Endothelial cell of umbilical vein (primary cell): ENCODE measurements around a stretch of chr1.

DNA sequence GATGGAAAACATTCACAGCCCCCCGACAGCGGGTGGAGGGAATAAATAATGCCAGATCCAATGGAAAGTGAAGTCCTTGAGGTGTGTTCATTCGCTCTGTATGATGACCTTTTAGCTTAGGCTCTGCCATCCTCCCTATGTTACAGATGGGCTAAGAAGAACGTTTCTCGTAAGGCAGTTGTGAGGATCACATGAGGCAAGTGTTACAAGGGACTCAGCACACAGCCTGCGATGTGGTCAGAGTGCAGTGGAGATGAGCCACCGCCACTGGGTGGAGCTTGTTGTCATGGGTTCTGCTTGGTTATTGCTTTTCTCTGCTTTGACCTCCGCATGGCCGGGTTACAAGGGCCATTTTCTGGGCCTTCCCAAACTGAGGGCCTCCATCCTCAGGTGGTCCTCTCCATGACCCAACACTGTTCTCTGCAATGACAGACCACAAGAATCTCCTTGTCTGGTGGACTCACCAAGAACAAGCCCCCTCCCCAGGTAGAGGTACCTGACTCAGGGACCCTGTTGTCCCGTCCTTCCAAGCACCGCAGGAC is 3.6 kb upstream of the FCMR start:
- PRO-cap, result no peak
CAGE:
- cytosol, long polyA minus RNA, result no peak
- cytosol, long polyA plus RNA, result no peak
- long polyA plus RNA, result no peak
- nucleus, long polyA minus RNA, result no peak
- nucleus, long polyA plus RNA, result no peak

DNA sequence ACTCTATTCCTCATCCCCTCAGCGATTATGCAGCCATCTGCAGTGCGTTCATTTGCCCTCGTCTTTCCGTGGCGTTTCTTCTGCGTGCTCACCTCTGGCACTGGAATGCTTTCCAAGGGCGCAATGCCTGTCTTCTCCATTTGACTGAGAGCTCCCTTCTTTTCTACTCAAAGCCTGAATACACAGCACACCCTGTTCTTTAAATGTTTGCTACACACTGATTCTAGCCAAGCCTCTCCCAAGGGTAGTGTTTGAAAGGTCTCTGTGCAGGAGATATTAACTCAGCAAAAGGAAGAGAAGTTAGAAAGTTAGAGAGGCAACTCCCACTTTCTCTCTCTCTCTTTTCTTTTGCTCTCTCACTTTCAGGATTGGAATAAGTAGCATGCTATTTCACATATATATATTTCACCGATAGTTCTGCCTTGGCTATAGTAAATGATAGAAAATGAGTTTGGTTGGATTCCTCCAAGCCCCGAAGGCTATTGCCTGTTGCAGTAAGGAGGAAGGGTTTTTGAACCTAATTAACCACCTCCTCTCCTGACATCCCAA is 22.5 kb downstream of the C1orf116 start:
- PRO-cap, result no peak
CAGE:
- cytosol, long polyA minus RNA, result no peak
- cytosol, long polyA plus RNA, result no peak
- long polyA plus RNA, result no peak
- nucleus, long polyA minus RNA, result no peak
- nucleus, long polyA plus RNA, result no peak

DNA sequence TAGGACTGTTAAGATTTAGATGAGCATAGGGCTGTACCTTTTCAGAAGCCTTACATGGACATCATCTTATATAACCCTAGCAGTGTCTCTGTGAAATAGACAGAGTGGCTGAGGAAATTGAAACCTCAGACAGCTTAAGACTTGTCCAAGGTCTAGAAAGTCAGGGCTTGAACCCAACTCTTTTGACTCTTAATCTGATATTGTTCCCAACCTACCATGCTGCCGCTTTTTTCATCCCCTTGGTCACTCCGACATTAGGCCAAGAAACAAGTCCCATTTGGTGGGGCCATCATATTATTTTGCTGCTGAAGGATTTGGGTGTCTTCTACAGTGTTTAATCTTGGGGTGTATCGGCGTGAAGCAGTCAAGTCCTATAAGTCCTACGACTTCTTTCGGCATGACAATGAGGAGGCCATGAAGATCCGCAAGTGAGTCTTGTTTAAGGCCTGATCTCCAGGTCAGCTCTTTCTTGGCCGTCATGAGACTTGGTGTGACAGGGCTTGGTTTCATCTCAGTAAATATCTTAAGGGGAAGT is 9.3 kb downstream of the PFKFB2 start:
- PRO-cap, result no peak
CAGE:
- cytosol, long polyA minus RNA, result no peak
- cytosol, long polyA plus RNA, result no peak
- long polyA plus RNA, result no peak
- nucleus, long polyA minus RNA, result no peak
- nucleus, long polyA plus RNA, result no peak

DNA sequence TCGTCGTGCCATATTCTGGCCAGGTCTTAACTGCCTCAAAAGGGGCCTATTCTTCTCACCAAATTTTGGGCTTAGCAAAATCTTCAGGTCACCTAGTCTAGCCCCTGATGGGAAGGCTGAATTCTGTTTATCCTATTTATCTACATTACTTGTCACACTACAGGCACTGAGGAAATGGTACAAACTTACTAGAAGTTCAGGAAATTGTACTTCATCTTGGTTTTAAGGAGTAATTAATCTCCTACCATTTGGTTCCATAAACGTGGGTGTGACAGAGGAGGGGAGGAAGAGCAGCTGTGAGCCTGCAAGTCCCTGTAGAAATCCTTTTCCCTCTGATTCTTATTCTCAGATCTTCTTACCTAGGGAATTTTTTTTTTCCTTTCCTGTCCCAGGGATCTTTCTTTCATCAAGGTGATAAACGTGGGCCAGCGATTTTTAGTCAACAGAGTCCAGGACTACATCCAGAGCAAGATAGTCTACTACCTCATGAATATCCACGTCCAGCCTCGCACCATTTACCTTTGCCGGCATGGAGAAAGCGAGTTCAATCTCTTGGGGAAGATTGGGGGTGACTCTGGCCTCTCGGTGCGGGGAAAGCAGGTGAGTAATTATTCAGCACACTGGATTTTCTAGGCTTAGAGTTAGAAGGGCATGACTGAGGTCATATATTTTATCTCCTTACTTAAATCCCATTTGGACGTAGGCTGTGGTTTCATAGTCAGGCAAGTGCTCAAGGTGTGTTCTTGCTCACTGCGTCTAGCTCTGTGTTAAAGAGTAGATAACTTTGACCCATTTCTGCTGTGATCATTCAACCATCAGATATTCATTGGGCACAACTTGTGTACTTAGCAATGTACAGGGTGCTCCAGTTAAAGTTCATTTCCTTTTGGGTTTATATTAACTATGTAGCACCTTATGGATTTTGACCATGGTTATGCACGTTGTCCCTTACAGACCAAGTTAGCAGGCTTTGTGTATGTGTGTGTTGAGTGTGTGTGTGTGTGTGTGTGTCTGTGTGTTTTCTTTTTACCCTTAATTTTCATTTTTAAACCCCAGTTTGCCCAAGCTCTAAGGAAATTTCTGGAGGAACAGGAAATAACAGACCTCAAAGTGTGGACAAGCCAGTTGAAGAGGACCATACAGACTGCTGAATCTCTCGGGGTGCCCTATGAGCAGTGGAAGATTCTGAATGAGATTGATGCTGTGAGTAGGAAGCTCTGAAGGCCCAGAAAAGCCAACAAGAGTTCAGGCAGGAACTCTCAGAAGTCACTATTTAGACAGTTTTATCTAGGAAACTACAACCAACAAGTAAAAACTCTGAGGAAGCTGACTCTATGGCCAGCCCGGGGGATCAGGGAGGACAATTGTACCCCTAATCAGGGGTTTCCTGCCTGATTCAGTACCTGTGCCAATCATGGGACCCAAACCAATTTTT is 14.5 kb downstream of the PFKFB2 start:
- PRO-cap, result no peak
CAGE:
- cytosol, long polyA minus RNA, result no peak
- cytosol, long polyA plus RNA, result no peak
- long polyA plus RNA, result no peak
- nucleus, long polyA minus RNA, result no peak
- nucleus, long polyA plus RNA, result no peak

DNA sequence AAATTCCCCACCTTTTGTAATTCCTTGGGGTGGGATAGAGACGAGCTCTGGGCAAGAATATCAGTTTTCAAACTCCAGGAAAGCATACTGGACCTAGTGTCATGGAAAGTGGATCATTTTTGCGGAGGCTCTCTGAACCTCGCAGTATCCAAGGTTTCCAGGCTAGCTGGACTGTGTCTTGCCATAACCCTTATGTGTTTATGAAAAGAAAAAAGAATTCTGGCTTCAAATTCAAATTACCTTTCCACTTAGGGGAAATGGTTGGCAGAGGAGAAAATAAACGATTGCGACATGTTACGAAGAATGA is 256 bp upstream of the C4BPA start:
- PRO-cap, result no peak
CAGE:
- cytosol, long polyA minus RNA, result no peak
- cytosol, long polyA plus RNA, result no peak
- long polyA plus RNA, result no peak
- nucleus, long polyA minus RNA, result no peak
- nucleus, long polyA plus RNA, result no peak

GRCh38 chr1:207107550-207108032 is 3.6 kb downstream of the C4BPA start:
- PRO-cap, result no peak
CAGE:
- cytosol, long polyA minus RNA, result no peak
- cytosol, long polyA plus RNA, result no peak
- long polyA plus RNA, result no peak
- nucleus, long polyA minus RNA, result no peak
- nucleus, long polyA plus RNA, result no peak

GRCh38 chr1:207335567-207336471 is 14.3 kb downstream of the CD55 start:
- PRO-cap, result no peak
CAGE:
- cytosol, long polyA minus RNA, result no peak
- cytosol, long polyA plus RNA, result no peak
- long polyA plus RNA, result no peak
- nucleus, long polyA minus RNA, result no peak
- nucleus, long polyA plus RNA, result no peak

GRCh38 chr1:207453569-207453932 is 577 bp upstream of the CR2 start:
- PRO-cap, result no peak
CAGE:
- cytosol, long polyA minus RNA, result no peak
- cytosol, long polyA plus RNA, result no peak
- long polyA plus RNA, result no peak
- nucleus, long polyA minus RNA, result no peak
- nucleus, long polyA plus RNA, result no peak

GRCh38 chr1:207649969-207650557 is 5.1 kb downstream of the CR1L start:
- PRO-cap, result no peak
CAGE:
- cytosol, long polyA minus RNA, result no peak
- cytosol, long polyA plus RNA, result no peak
- long polyA plus RNA, result no peak
- nucleus, long polyA minus RNA, result no peak
- nucleus, long polyA plus RNA, result no peak

- PRO-cap, result no peak
CAGE:
- cytosol, long polyA minus RNA, result no peak
- cytosol, long polyA plus RNA, result no peak
- long polyA plus RNA, result no peak
- nucleus, long polyA minus RNA, result no peak
- nucleus, long polyA plus RNA, result no peak
These were observed 63.8 kb downstream of the CD46 start for GRCh38 chr1:207815377-207816237.

- PRO-cap, result no peak
CAGE:
- cytosol, long polyA minus RNA, result no peak
- cytosol, long polyA plus RNA, result no peak
- long polyA plus RNA, result no peak
- nucleus, long polyA minus RNA, result no peak
- nucleus, long polyA plus RNA, result no peak
These were observed 67.9 kb downstream of the CD46 start for GRCh38 chr1:207819797-207820195.

GRCh38 chr1:207826291-207827392 is 74.8 kb downstream of the CD46 start:
- PRO-cap, result bidirectional peak, plus-strand start at chr1:207826589, minus-strand start at chr1:207826556; bidirectional peak, plus-strand start at chr1:207826998, minus-strand start at chr1:207826819
CAGE:
- cytosol, long polyA minus RNA, result no peak
- cytosol, long polyA plus RNA, result no peak
- long polyA plus RNA, result no peak
- nucleus, long polyA minus RNA, result no peak
- nucleus, long polyA plus RNA, result no peak

GRCh38 chr1:207830591-207831158 is 78.8 kb downstream of the CD46 start:
- PRO-cap, result no peak
CAGE:
- cytosol, long polyA minus RNA, result no peak
- cytosol, long polyA plus RNA, result no peak
- long polyA plus RNA, result no peak
- nucleus, long polyA minus RNA, result no peak
- nucleus, long polyA plus RNA, result no peak

DNA sequence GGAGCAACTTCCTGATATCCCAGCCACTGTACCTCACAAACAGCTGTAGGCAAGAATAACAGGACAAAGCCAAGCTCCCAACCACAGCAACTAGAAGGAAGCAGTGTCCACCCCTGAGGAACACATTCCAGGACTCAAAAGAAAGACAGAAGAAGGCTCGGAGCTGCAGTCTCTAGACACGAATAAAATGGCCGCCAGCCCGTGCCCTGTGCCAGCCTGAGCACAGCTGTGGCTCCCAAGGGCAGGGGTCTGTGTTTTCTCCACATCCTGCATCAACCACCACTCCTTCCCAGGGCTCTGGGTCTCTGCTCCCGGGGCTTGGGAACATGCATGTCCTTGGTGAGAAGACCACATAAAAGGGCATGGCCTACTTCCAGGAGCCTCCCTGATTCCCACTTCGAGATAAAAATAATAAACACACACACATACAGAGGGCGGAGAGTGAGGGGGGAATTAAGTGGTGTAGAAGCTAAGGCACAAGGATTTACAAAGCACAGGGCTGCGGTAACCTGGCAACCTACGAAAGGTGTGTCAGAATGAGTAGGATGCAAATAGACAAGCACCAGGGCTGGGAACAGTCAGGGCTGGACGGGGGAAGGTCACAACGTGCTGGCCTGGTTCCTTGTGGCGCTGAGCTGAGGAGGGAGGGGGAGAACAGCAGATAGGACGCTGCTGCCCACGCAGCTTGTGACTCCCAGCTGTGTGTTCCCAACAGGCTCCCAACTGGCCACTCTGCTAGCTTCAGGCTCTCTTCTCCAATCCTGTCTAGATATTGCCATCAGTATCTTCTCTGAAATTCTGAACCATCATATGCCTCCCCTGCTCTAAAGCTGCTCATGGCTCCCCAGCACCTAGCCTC is 72.6 kb downstream of the CD34 start:
- PRO-cap, result no peak
CAGE:
- cytosol, long polyA minus RNA, result no peak
- cytosol, long polyA plus RNA, result no peak
- long polyA plus RNA, result no peak
- nucleus, long polyA minus RNA, result no peak
- nucleus, long polyA plus RNA, result no peak

- PRO-cap, result bidirectional peak, plus-strand start at chr1:207925320, minus-strand start at chr1:207925268
CAGE:
- cytosol, long polyA minus RNA, result no peak
- cytosol, long polyA plus RNA, result no peak
- long polyA plus RNA, result no peak
- nucleus, long polyA minus RNA, result no peak
- nucleus, long polyA plus RNA, result no peak
These were observed 14.3 kb upstream of the CD34 start for GRCh38 chr1:207925073-207925755.

- PRO-cap, result bidirectional peak, plus-strand start at chr1:207957266, minus-strand start at chr1:207957149
CAGE:
- cytosol, long polyA minus RNA, result no peak
- cytosol, long polyA plus RNA, result no peak
- long polyA plus RNA, result no peak
- nucleus, long polyA minus RNA, result no peak
- nucleus, long polyA plus RNA, result no peak
These were observed 46.1 kb upstream of the CD34 start for GRCh38 chr1:207956953-207957533.

- PRO-cap, result no peak
CAGE:
- cytosol, long polyA minus RNA, result no peak
- cytosol, long polyA plus RNA, result no peak
- long polyA plus RNA, result no peak
- nucleus, long polyA minus RNA, result no peak
- nucleus, long polyA plus RNA, result no peak
These were observed 132.8 kb upstream of the CD34 start for GRCh38 chr1:208043578-208044362.

GRCh38 chr1:208153888-208154425 is 90.2 kb downstream of the PLXNA2 start:
- PRO-cap, result no peak
CAGE:
- cytosol, long polyA minus RNA, result no peak
- cytosol, long polyA plus RNA, result no peak
- long polyA plus RNA, result no peak
- nucleus, long polyA minus RNA, result no peak
- nucleus, long polyA plus RNA, result no peak

DNA sequence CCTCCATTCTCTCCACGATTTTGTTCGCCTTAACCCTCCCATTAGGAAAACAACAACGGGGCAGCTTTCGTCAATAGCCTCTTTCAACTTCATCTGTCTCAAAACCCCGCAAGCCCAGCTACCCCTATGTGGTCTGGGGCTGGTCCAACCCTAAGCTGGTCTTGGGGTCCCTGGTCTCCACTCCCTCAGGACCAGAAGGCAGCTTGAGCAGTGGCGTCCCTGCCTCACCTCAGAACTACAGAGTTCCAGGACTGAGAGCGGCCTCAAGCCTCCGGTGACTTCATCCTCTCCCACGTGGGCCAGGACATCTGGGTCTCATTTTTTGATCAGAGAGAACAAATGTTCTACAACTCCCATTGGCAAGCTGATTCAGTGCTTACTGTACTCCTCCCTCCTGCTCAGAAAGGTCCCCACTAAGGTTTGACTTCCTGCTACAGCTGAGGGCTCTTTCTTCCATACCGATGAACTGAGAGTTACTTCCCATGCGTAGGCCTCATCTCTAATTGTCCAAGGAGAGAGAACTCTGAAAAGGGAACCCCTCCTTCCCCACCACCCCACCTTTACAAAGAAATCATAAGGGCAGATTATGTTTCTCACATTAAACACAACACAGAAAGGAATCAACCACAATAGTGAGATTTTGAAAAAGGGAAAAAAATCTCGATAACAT is 78.5 kb downstream of the PLXNA2 start:
- PRO-cap, result no peak
CAGE:
- cytosol, long polyA minus RNA, result no peak
- cytosol, long polyA plus RNA, result no peak
- long polyA plus RNA, result no peak
- nucleus, long polyA minus RNA, result no peak
- nucleus, long polyA plus RNA, result no peak

GRCh38 chr1:208221137-208221966 is 22.8 kb downstream of the PLXNA2 start:
- PRO-cap, result bidirectional peak, plus-strand start at chr1:208221291, minus-strand start at chr1:208221042; bidirectional peak, plus-strand start at chr1:208221555, minus-strand start at chr1:208221478
CAGE:
- cytosol, long polyA minus RNA, result no peak
- cytosol, long polyA plus RNA, result no peak
- long polyA plus RNA, result no peak
- nucleus, long polyA minus RNA, result no peak
- nucleus, long polyA plus RNA, result start-site peak on the minus strand at chr1:208221428-208222051, 48 and 43 reads in 2 replicates